Pericardium fibroblast (primary cell): ENCODE measurements around a stretch of chr9.

DNA sequence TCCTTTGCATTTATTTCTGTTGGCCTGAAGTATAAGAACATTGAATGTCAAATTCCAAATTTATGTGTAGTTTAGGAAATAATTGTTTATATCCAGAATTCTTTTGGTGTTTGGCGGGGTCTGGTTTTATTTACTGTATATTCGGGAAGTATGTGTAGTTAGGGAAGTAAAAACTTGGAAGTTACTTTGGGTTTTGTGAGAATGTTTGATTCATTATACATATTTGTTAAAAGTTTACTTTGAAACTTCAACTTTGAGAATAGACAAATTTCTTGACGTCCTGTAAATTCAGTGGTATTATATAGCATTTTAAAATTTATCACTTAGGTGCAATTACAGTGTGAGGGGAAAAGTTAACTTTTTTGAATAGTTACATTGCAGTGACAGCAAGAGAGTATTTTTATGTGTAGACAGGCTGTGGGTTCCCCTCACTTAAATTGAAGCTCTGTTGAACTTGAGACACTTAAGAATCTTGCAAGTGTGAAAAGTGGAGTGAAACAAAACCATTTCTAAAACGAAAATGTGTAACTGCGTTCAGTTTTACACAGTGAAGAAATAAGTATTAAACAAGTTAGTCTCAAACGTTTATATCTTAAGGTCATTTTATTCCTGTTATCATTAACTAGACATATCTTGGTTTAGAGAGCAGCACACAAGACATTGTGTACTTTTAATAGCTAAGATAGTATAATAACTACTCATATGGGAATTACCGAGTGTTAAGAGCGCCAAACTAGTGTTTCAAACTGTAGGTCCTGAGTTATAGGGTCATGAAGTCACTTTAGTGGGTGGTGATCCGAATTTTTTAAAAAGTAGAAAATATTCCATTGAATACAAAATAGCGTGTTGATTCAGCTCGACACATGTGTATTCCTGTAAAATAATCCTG, 83.5 kb downstream of the PTPDC1 start:
- RAMPAGE, long total RNA: no peak

DNA sequence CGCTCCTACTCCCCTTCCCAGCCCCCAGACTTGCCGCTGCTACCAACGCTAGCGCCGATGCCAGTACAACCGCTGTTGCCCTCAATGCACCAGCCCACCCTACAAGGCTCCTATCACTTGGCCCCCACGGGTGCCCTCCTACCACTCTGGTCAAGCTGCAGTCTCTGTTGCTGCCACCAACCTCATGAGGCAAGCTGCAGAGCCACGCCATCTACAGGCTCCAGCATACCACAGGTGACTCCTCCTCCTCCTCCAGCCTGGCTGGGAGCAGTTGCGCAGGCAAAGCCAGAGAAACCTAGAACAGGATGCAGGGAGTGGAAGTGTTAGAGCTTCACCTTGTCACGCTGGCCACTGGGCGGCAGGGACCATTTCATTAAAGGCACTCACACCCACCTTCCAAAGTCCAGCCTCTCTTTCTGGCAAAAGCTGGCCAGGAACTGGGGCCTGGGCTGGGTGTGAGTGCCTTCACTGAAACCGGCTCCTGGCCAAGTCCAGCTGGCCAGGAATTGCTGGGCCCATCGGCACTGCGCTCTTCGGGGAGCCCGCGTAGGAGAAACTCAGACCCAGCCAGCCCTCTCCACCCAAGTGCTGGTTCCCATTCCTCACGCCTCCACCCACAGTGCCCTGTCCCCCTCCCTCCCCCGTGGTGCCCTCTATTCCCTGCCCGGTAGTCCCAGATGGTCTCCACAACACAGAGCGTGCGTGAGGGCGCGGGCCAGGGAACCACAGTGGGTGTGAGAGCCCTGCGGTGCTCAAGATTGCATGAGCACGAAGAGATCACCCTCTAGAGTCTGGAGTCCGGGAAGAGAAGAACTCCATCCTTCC, 40.4 kb downstream of the FBP2 start:
- RAMPAGE, long total RNA: no peak

- RAMPAGE, long total RNA: no peak
These were observed 211.0 kb downstream of the AOPEP start for GRCh38 chr9:94937413-94937989.

DNA sequence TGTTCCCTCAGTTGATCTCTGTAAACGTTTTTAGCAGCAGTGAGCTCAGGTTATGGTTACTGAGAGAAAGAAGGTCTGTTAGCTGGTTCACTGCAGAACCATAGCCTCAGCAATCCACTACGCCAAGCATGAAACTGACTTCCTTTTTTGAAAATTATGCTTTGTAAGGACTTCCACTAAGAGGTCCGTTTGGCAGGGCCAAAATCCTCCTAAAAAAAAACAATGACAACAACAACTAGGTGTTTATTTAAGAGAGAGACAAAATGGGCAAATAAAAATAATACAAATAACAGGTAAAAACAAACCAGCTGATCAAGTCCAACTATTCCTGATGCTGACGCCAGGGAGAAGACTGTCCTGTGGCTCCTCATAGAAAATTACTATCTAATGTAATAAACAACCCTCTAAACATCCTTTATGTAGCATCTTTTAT, 273.4 kb downstream of the AOPEP start:
- RAMPAGE, long total RNA: no peak

DNA sequence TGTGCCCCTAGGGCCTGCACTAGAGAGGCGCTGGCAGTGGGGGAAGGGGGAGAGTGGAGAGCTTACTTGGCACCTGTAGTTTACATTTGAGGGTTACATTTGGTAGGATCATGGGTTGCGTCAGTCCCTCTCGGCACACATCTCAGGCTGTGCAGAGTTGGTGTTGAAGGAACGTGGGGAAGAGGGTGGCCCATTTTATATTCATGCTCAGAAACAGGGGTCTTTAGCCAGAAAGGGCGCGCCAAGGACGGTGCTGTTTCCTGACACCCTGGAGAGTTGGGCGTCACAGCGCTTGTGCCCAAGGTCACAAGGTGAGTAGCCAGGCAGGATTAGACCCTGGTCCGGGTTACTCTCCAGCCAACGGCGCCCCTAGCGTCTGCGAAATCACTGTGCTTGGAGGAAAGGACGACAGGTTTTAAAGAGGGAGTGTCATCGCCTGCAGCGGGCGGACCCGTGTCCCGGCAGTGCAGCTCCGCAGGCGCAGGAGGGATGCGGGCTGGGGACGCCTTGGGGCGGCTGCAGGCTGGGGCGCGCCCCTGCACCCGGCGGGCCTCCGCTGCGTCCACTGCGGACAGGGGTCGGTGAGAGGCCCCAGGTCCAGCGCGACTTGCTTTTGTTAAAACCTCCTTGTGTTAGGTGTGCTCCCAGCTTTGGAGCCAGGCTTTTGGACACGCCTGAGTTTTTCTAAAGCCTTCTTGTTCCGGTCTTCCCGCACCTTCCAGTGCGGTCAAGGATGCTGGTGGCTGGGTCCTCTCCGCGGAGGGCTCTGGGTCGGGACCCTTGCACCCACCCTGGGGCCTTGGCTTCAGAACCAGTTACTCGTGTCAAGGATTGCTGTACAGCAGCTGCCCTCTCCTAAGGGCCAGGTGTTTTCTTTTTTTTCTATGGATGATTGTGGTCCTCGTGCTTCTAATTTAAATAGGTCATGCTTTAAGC, 272.4 kb downstream of the FANCC start:
- RAMPAGE, long total RNA: no peak

DNA sequence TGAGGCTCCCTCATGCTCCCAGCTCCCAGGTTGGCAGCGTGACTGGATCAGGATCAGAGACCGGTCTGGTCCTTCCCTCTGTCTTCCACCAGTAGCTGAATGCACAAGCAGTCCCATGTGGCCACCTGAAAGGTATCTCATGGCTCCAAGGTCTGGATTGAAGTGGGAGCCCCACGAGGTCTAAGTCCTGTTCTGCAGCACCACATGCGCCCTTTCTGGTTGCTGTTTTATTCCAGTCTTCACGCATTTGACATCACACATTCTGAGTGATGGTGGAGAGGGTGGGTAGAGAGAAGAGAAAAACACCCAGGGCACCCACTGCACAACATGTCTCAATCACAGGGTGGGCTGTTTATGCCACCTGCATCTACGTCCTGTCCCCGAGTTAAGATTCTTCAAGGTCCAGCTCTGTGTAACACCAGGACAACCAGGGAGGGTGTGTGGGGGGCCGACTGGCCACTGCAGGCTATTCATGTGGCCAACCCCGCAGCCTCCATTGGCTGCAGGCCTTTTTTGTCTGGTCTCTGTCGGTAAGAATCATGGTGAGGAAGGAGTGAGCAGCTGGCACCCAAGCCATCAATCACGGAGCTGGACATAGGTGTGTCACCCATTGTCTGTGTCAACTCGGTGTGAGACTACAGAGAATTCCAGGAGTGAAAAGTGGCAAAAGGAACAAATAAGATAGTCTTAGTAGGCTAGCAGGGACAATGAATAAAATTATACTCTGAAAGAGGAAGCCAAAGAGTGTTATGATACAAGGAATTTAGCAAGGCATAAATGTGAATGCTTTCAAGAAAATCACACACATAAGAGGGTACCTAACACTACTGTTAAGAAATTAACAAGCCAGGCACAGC, 204.6 kb downstream of the FANCC start:
- RAMPAGE, long total RNA: no peak

DNA sequence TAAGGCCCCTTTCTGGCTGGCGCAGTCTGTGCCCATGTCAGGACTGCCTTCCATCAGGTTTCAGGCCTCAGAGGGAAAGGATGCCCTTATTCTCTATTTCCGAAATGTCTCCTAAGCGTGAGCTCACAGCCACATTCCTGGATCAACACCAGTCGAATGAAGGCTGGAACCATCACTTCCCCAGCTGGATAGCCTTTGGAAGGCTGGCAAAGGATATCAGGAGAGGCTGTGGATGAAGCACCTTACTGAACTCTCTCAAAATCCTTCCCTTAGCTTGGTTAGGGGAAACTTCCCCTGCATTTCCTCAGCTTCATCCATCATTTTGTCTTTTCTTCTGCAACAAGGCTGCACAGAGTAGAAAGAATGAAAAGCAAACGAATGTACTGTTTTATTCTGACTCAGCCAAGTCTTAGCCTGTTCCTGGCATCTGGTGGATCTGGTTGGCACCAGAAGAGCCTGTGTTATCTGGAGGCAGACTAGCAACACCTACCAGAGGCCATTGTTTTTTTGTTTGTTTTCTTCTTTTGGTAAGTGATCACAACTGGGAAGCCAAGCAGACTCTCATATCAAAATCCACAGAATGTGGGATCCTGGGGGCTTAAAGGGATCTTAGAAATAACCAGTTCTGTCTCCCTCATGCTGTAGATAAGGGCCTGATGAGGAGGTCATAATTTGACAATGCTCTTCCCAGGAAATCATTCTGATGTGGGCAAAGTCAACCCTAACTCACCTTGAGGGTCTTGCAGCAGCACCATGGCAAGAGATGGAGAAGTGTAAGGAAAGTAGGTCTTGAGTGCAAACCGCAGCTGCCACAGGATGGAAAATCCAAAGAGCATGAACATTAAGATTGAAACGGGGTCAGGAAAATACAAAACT, 200.7 kb downstream of the FANCC start:
- RAMPAGE, long total RNA: no peak

DNA sequence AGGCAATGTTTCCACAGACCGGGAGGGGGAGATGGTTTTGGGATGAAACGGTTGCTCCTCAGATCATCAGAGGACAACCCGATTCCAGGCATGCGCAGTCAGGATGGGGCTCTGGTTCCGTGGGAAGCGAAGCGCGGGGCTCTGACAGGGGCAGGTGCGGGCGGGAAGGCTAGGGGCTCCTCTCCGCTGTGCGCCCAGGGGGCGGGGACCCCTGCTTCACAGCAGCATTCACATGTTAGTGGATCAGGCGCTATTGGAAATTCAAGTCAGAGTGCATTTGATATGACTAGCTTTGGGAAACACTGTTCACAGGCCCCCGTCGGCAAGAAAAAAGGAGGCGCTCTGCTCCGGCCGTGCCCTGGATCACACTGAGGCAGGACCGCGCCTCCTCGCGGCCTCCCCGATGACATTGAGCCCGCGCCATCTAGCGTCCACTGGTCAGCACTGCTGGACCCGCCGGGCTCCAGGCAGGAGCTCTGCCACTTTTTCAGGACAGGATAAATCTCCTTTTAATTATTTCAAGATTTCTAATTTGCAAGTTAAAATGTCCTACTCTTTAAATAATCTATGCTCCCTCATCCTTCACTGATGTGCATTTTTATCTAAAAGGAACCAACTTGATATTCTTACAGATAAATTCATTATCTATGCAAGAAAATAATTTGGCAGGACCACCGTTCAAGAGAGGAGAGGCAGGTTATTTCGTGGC, 190.0 kb downstream of the FANCC start:
- RAMPAGE, long total RNA: no peak

- RAMPAGE, long total RNA: no peak
These were observed 82.4 kb downstream of the PTCH1 start for GRCh38 chr9:95426568-95427182.

- RAMPAGE, long total RNA: no peak
These were observed 28.9 kb downstream of the PTCH1 start for GRCh38 chr9:95480075-95480585.

- RAMPAGE, long total RNA: no peak
These were observed 3.8 kb upstream of the PTCH1 start for GRCh38 chr9:95512602-95513454.

DNA sequence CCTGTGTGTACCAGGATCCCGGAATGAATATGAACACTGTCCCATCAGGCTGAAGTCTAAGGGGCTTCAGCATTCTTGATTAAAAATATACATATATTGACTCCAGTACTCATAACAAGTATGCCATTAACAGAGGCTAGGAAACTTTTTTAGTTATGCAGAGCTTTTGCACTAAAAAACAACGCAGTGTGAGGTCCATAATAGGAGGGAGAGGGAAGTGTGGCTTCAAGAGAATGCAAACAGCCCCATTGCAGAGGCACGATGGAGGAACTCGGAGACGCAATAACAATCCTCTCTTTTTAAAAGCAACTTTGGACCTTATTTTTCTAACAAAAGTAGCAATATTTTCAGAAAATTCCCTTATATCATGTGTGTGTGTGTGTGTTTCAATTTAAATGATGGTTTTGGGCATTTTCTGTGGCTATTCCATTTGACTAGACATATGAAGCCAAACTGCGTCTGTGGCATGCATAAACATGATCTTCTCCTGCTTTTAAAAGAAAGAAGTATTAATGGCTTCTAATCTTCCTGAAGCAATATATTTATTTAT, 157.8 kb upstream of the PTCH1 start:
- RAMPAGE, long total RNA: no peak

GRCh38 chr9:95709095-95709328, 166.5 kb upstream of the ERCC6L2 start:
- RAMPAGE, long total RNA: no peak

DNA sequence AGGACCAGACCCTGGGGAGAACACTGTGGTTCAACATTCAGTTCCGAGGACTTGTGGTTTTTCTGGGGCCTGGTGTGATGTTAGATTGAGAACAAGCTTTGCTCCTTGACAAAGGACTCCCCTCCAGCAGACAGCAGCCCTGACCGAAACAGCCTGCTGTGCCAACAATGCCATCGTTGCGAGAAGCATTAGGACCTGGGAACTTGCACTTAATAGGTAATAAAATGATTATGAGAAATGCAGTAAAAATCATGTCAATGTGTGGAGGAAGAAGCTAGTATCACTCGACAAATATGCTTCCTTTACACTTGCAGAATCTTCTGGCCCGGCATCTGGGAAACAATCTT, 164.5 kb upstream of the ERCC6L2 start:
- RAMPAGE, long total RNA: no peak

DNA sequence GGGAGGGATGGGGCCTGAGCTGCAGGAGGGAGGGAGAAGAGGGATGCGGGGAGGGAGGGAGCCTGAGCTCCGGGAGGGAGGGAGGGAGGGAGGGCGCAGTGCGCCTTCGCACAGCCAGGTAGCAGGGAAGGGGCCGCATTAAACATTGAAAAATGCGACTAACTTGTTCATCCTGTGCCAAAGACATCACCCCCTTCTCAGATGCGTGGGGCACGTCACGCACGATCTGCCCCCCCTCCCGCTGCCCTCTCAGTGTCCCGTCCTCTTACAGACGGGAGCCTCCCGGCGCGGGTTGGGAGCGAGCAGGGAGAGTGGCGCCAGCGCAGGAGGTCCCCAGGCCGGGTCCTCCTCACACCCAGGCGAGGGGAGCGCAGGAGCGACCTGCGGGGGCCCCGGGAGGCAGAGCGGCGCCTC, 123.6 kb upstream of the ERCC6L2 start:
- RAMPAGE, long total RNA: no peak

DNA sequence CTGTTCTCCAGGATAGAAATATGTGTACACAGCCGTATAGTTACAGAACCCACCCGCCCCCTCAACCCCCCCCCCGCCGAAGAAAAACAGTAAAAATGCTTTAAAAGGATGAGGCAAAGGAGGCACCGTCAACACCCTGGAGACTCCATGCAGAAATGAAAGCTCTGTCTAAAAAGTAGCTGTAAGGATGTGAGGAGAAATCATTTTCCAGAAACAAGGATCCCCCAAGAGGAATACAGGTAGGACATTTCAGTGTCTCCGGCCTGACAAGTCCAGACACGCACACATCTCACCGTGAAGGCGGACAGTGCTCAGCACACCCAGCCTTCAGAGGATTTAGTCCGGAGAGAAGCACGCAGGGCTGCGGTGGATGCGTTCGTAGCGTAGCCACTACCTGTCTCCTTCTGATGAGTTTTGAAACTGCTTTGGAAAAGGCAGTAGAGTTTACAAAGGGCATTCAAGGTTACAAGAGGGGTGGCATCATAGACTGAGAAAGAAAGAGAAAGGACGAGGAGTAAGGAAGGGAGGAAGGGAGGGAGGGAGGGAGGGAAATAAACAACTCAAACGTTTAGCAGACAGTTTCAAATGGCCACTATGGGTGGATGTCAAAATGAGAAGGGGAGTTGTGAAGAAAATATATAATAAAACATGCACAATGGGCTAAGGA, 110.6 kb upstream of the ERCC6L2 start:
- RAMPAGE, long total RNA: no peak

GRCh38 chr9:95875743-95876185, 273 bp downstream of the ERCC6L2 start:
- RAMPAGE, long total RNA: start-site peak on the minus strand at chr9:95875933-95876013, 27 and 23 reads in 2 replicates

DNA sequence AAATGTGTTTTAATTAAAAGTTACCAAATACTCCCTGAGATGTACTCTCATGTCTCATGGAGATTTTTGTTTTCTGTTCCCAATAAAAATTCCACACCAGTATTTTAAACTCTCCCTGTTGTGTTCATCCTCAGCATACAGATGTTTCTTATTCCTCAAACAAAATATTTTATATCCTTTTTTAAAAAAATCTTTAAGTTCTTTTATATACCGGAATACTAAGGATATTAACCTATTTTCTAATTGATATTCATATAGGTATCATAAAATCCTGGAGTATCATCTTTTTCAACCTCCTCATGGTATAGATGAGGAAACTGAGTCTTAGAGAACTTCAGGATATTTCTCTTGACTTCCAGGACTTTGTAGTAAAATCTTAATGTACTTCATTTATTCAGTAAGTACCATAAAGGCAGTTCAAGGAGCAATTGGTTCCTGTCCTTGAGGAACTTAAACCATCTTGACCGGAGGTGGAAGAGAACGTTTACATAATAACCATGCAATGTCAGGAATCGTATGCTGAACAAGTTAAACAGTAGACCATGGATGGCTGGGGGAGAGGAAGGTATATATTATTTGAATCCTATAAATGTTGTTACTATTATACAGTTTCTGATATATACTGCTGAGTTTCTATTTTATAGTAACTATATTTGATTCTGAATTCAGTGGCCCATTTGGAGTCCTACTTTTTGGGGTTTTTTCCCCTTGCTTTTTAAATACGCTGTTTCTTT, 91.7 kb downstream of the ERCC6L2 start:
- RAMPAGE, long total RNA: no peak

DNA sequence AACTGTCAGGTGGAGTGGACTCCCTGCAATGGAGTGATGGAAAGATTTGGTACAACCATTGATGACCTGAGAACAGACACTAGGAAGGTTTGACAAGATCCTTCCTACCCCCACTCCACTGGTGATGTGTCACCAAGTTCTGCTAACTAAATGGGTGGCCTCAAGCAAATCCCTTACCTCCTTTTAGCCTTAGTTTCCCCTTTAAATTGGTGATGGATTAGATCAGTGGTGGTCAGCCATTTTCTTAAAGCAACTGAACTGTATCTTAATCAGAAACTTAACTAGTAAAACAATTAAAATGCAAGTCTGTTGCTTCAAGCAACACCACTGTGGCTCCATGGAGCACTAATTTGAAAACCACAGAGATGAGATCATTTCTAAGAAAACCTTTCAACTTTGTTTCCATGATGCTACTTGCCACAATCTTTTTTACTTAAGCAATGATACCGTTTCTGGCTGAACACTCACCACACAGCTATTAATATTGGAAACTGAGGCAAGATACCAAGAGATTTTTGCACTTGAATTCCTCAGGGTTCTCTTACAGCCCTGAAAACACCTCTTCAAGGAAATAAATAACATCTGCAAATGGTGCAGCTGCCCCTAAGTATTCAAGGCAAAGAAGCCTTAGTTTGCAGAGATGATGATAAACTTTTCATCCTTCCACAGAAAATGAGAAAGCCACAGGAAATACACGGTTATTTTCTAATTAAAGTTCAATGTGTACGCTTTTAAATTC, 140.7 kb downstream of the ERCC6L2 start:
- RAMPAGE, long total RNA: no peak

DNA sequence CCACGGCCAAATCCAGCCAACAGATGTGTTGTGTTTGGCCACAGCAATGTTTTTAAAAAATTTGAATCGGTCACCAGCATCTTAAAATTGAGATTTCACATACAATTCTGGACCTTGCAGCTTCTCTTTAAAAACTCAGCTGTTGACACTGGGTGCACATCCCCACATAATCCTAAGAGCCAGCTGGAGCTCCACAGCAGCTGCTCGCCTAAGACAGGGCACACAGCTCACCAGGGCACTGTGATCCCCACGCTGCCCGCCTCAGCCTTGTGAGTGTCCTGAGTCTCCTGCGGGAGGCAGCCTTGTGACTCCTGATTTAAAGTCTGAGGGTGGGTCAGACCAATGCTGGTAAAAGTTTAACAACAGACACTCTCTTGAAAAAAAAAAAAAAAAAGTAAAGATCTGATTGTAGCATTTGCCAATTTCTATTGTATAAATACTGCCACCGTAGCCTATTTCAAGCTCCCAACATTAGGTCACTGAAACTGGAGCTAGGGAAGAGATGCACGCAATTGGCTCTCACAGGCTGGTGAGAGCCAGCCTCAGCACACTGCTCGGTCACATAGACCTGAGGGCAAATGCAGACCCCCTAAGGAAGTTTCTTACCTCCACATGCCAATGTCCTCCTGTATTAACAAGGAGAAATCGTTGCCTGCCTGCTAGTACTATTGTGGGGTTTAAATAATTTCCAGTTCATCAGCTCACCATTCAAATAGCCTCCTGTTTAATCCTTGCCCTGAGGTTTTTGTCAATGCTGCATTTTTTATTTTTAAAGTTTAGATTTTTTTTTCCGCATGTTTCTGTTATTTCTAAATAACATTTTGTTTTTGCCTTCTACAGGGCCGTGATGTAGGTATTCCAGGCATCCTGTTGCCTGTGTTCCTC, 124.7 kb downstream of the HSD17B3 start:
- RAMPAGE, long total RNA: no peak